ENCODE measurements around a stretch of chr11.

- PRO-cap, result no peak
Measured at GRCh38 chr11:128525382-128525871, 61.9 kb downstream of the ETS1 start.

DNA sequence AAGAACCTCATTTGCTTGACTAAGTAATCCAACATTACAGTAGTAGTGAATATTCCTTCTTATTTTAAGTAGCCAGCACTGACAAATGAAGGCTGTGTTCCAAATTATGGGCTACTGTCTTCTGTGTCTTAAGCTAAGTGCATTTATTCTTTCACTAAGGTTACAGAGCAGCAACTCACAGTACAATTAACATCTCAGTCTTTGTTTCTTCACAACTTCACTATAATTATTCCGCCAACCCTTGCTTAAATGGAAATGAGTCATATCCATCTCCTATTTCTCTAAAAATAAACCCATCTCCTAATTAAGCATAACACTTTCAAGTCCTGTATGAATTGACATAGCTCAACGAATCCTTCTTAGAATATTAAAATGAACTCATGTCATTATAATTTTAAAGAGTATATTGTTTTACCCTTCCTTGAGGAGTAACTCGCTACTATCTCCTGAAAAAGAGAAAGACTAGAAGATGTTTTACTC is 6.7 kb downstream of the ETS1 start:
- PRO-cap, result no peak

DNA sequence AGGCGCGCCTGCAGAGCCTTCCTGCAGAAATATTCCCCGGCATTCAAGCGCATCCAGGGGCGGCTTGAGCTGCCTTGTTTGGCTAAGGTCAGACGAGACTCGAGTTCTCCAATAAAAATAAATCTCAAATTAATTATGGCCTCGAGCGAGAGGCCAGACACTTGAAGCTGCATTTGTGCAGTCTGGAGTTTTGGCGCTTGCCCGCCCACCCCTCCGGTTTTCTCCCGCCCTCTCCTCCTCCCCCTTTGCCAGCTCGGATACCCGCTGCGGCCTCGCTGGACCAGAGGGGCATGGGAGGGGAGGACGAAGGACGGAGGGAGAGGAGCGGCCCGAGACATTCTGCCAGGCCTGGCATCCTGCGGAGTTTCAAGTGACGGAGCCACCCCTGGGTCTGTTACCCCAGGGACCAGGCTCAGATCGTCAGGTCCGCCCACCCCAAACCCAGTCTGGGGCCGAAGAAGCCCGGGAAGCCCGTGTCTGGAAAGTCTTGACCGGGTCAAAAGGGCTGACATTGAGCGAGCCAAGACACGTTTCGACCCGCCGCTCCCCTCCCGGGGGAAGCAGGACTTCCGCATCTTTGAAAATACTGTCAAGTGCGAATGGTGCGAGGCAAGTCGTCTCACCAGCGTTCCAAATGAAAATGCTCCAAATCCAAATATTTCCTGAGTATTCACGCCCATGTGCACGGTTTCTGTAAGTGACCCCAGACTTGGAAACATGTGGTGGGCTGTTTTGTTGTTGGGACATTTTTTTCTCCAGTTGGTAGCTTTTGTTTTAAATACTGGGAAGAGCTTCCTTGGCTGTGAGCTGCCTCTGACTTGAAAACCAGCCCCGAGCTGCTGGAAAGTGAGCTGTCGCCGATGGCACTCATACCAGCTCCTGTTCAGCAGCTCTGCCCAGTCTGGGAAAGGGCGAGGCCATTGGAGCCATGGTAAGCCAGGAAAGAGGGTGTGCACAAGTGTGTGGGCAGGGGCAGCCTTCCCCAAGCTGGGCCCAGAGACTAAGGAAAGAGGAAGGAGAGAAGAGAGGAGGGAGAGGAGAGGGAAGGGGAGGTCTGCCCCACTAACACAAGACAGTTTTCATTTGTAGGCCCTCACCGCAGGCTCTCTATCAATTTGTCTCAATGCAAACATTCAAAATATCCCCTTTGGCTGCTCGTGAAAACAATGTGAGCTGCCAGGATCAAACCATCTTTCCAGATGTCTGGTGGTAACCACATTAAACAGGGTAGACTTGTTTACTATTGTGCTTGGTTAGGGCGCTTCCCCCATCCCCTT is 3.4 kb upstream of the FLI1 start:
- PRO-cap, result no peak

- PRO-cap, result no peak
Measured at GRCh38 chr11:128715527-128716197, 21.8 kb downstream of the FLI1 start.

- PRO-cap, result no peak
Measured at GRCh38 chr11:128726728-128727285, 32.9 kb downstream of the FLI1 start.

- PRO-cap, result no peak
Measured at GRCh38 chr11:128735992-128736405, 42.1 kb downstream of the FLI1 start.

- PRO-cap, result no peak
Measured at GRCh38 chr11:128767864-128768674, 74.2 kb downstream of the FLI1 start.

DNA sequence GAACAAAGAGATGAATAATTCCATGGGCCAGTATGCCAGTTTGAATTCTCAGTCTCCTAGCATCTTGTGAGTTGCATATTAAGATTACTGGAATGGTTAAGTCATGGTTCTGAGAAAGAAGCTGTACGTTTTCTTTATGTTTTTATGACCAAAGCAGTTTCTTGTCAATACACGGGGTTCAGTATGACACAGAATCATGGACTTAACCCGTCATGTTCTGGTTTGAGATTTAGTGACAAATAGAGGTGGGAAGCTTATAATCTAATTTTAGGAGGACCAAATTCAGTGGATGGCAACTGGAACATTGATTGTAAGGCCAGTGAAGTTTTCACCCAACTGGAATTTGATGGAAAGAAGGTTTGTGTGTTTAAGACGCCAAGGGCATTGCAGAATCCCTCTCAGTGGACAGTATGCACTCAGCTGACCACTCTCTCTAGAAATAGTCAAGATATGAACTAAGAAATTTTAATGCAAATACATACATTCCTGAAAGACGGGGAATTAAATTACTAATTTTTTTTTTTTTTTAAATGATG is 55.8 kb downstream of the KCNJ1 start:
- PRO-cap, result no peak

- PRO-cap, result no peak
Measured at GRCh38 chr11:128905963-128906258, 14.8 kb downstream of the KCNJ5 start.

DNA sequence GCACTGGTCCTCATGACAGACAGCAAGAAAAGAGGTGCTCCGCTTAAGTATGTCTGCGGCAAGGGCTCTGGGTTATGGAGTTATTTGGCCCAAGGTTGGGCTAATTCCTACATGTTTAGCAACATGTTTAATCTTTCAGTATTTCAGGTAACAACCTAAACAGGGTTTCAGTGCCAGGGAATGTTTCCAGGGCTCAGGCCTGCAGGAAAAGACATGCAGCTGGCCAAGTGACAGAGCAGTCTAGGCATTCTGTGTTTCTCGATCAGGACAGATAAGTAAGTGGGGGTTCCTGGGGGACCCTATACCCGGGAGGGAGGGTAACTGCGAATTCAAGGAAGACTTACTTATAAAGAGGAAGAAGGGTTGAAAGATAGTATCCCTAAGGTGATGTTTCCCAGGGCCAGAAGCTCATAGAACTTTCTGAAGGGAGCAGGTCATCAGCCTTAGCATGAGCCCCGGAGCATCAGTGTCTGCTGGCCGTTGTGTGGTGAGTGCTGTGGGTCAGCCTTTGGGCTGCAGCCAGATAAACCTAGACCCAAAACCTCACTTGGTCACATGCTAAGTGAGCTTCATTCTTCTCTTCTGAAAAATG is 18.4 kb downstream of the KCNJ5 start:
- PRO-cap, result no peak

- PRO-cap, result no peak
Measured at GRCh38 chr11:128937403-128937673, 5.3 kb downstream of the TP53AIP1 start.

GRCh38 chr11:129282582-129282865 is 90.4 kb upstream of the ARHGAP32 start:
- PRO-cap, result no peak

DNA sequence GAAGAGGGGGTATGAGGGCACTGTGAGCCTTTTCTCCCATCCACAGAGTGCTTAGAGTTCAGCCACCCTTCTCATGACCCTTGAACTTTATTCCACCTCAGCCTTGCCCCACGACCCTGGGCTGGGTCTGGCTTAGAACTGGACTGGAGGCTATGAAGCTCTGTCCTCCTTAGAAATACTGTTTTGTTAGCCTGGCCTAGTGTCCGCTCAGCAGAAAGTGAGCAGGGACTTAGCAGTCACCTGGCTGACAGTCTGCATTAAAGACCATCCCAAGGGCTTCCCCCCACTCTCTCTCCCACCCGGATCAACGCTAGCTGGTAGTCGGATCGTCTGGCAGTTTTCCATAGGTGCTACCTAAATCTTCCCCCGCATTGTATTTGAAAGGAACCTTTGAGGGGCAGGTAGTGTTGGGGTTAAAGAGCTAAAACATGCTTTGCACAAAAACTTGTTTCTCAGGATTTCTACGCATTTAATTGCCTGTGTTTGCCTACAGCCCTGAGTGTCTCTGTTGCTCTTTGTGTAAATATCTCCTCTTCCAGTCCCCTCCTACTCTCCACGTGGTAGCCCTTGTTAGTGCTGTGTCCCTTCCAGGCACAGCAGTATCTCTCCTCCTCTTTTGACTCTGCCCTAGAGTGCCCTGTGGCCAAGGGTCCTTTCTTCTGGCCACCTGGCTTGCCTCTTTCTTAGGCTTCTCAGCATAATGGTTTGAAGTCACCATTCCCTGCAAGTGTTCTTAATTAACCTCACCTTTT is 81.5 kb downstream of the BARX2 start:
- PRO-cap, result no peak

DNA sequence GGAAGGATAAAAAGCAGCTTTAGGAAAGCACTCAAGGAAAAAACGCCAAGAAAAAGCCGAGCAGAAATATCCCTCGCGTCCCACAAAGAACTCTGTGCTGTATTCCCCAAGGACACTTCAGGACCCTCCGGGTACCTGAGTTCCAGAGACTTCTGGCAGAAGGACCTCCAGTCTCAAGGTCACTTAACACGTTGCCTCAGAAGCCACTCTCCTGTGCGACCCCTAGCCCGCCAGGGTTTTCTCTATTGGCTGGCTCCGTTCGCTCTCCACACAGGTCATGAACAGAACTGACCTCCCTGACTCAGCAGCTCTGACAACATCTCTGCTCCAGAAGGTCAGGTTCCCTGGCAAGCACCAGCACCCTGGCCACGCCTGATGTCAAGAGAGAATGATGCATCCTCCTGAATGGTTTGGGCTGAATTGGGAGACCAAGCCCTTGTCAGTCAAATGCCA is 84.4 kb upstream of the TMEM45B start:
- PRO-cap, result no peak

- PRO-cap, result no peak
Measured at GRCh38 chr11:129854297-129855093, 38.8 kb downstream of the TMEM45B start.

- PRO-cap, result no peak
Measured at GRCh38 chr11:129947060-129947662, 51.8 kb upstream of the NFRKB start.

- PRO-cap, result no peak
Measured at GRCh38 chr11:130061938-130062359, 7.7 kb upstream of the APLP2 start.

GRCh38 chr11:130072142-130072610 is 2.5 kb downstream of the APLP2 start:
- PRO-cap, result no peak

DNA sequence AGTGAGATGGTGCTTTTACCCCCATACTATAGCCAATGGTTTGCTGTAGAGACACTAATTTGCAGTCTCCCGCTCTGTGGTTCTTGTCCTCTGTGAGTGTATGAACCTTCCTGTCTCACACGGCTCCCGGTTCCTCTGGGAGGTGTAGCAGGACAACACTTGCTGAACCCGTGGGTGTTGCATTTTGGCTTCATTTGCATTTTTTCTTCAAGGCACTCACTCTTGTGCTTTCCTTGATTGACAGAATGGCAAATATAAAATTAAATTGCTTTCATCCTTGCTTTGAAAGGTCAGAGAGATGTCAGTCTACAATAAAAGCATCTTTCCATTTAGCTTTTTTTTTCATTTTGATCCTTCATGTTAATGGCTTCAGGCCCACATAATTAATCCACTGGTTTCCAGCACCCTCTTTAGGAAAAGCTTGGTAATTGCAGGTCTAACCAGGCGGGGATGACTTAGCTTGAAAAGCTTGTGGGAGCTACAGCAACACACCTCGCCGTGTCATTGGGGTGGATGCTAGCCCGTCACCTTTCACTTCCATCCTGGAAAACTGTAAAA is 27.5 kb upstream of the ST14 start:
- PRO-cap, result no peak

DNA sequence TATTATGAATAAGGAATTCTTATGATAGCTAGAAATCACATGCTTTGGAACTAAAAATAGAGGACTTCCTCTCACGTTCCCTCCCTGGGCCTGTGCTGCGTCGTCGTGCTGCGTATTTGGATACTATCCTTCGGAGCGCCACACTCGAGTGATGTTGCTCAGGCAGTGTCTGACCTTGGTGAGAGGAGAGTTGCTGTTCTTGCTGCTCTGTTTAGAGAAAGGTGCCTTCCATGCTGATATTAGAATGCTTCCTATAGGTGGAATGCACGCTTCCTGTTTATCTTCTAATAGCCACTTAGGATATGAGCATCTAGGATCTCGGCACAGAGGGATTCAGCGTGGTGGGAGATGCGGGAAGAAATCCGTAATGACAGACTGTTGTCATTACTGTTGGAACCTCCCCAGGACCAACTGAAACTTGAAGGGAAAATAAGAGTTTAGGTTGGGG is 20.1 kb upstream of the ST14 start:
- PRO-cap, result no peak